SK-N-MC (cell line): ENCODE measurements around a stretch of chr2.

DNA sequence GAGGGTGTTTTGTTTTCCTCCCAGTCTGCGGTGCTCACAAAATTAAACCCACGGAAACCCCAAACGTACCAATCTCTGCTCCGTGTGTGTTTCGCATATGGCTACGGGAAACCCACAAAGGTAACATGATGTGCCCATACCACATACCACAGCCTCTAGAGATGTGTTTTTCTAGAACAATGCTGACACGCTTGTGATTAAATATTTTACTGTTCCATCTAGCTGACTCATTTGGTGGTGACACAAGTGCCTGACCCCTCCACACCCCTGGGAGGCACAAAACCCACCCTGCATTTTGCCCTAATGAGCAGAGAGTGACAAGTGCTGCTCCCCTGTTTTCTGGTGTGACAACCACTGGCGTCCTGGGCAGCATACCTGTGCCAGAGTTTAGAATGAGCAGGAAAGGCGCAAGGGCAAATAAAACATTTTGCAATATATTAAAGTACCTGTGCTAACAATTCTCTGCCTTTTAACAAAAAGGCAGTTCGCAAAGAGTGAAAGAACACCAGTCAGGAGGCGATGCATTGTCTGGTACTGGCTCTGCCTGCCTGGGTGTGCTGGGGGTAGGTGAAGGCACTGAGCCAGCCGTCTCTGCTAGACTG is 24.2 kb downstream of the CRACDL start:
- RRBS = no CpG with 5 or more reads among the region's 12 CpGs

- RRBS = 1% methylated on average over 61 of the region's 109 CpGs
These were observed 577 bp downstream of the REV1 start for GRCh38 chr2:99489023-99489856.

GRCh38 chr2:99593298-99593843 is 103.6 kb upstream of the REV1 start:
- RRBS = 65% methylated on average over 9 of the region's 32 CpGs

- RRBS = no CpG with 5 or more reads among the region's 5 CpGs
These were observed 281.7 kb upstream of the REV1 start for GRCh38 chr2:99771541-99771990.

DNA sequence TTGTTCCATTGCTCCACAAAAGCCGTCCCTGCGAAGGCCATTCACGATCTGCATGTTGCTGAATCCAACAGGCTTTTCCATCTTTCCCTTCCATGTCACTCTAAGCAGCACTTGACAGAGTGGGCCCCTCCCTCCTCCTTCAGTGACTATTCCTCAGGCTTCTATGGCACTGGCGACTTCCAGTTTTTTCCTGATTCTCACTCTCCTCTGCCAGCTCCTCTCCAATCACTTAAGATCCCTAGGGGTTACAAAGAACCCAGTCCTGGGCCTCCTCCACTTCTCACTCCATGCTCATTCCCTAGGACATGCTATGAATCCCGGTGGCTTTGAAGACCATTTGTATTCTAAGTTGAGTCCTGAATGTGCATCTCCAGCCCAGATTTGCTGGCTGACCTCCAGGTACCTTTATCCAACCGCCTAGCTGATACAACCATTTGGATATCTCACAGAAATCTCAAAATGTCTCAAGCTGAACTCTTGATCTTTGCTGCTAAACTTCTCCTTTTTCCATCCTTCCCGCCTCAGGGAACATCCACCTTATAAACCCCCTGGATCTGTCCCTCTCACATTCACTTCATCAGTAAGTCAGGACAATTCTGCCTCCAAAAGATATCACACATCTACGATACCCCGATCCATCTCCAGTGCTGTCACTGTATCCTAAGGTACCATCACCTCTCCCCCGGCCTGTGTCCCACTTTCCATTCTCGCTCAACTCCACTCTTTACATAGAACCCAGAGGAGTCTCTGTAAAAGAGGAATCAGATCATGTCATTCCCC is 266.3 kb downstream of the AFF3 start:
- RRBS = no CpG with 5 or more reads among the region's 11 CpGs

GRCh38 chr2:99898225-99898849 is 244.1 kb downstream of the AFF3 start:
- RRBS = 6% methylated on average over 3 of the region's 12 CpGs

- RRBS = no CpG with 5 or more reads among the region's 3 CpGs
These were observed 212.1 kb downstream of the AFF3 start for GRCh38 chr2:99930302-99930746.

DNA sequence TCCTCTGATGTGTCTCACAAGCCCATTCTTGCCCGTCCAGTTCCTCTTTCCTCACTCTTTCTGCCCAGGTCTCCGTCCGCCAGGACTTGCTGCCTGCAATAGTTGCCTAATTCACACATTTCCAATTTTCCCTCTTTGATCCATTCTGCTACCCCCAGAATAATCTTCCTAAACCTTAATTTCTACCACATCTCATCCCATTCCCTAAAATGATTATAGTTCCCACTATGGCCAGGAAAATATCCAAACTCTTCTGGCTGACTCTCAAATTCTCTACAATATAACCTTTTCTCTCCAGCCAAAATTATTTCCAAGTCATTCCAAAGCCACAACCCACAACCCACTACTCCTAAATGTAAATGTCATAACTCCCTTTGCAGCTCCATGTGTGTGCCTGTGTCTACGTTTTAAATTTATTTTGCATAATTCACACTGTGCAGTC is 171.2 kb downstream of the AFF3 start:
- RRBS = no CpG with 5 or more reads among the region's 4 CpGs

- RRBS = no CpG with 5 or more reads among the region's 7 CpGs
These were observed 74.6 kb downstream of the AFF3 start for GRCh38 chr2:100067613-100068278.

DNA sequence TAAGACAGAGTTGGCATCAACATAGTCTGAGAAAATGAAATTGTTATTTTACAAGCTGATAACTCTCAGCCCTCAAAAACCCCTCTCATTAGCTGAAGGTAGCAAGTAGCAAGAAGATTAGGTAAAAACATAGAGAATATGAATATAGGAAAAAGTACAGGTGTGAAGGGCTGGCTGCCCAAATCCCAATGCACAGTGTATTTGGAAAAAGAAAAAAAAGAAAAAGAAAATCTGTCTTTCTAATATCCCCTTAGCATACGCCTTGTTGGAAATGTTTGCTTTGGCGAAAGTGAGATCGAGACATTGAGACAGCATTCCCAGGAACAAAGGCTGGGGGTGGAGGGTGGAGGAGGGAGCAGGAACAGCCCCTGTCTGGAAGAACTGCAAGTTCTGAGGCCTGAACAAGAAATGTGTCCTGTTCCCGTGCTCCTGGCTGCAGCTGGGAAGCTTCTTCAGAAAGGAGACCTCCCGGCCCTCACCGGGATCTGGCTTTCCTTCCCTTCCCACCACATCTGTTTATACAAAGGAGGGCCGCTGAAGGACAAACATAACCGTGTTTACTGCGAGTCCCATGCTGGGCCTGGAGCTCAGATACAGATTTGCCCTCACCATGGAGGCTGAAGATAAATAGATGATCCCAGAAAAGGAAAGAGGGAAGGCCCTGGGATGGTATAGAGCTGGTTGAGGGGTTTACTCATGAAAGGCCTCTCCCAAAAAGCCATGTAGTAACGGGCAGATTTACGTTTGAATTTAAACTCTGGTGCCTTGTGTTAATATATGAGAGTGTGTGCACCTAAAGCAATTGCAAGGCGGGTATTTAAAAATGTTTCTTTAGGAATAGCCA is 35.9 kb downstream of the AFF3 start:
- RRBS = no CpG with 5 or more reads among the region's 12 CpGs

GRCh38 chr2:100107977-100108523 is 34.3 kb downstream of the AFF3 start:
- RRBS = no CpG with 5 or more reads among the region's 6 CpGs

- RRBS = no CpG with 5 or more reads among the region's 10 CpGs
These were observed 30.3 kb downstream of the LONRF2 start for GRCh38 chr2:100291774-100292705.

DNA sequence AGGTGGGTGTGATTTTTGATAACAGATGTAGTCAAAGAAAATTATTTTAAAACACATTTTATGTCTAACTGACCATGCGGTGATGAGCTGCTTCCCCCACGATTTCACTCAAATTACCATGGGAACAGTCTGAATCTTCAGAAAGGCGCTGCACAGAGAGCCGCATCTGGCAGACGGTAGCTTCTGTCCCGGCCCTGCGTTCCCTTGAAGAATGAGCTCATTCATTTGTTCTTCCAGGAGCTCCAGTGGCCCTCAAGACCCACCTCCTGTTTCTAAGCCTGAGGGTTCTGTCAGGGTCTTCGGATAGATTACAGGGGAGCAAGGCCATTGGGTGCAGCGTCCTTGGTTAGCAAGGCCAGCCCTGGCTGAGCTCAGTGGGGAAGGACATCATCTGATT is 111.8 kb downstream of the PDCL3 start:
- RRBS = no CpG with 5 or more reads among the region's 9 CpGs

DNA sequence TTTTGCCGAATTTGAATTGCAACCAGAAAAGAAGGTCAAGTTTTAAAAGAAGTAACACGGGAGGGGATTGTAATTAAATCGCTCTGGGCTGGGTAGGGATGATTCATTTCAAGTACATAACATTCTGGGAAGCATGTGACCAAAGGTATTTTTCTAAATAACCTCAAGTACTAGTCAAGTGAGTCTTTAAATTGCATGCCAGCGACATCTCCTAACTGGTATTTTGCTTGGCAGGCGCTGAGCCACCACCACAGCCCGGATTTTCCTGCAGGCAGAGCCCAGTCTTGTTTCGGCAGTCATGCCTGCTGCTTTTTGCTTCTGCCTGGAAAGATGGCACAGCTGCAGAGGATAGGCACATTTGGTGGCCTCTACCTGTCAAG is 33.7 kb upstream of the NPAS2 start:
- RRBS = no CpG with 5 or more reads among the region's 7 CpGs

- RRBS = 84% methylated on average over 4 of the region's 11 CpGs
These were observed 48.4 kb upstream of the RPL31 start for GRCh38 chr2:100953566-100954132.

DNA sequence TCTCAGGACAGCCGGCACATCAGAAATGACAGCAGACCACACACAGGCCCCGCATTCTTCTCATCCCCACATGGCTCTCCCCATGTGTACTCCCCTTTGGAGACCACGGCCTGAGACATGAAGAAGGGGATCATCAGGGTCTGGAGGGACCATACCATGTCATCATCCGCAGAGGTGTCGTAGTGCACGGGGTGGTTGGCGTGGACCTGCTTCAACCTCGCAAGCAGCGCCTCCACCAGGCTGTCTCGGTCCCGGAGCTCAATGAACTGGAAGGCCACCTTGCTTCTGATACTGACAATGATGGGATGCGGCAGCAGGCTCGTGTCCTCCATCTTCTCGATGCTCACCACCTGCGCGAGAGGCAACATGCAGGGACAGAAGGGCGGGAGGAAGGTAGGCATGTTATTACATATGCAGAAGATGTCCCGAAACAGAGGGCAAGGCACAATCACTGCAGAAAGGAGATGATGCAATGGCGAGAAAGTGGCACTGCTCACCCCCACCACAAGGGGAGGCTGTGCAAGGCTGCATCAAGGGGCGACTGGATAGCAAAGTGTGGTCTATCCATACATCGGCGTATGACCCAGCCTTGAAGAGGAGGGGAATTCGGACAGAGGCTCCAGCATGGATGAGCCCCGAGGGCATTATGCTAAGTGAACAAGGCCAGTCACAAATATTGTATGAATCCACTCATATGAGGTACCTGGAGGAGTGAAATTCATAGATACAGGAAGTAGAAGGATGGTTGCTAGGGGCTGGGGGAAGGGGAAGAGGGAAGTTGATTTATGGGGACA is 36.4 kb downstream of the RPL31 start:
- RRBS = no CpG with 5 or more reads among the region's 24 CpGs

GRCh38 chr2:101109461-101110251 is 41.5 kb downstream of the TBC1D8 start:
- RRBS = no CpG with 5 or more reads among the region's 14 CpGs

- RRBS = no CpG with 5 or more reads among the region's 10 CpGs
These were observed 36.3 kb downstream of the TBC1D8 start for GRCh38 chr2:101114657-101115476.

- RRBS = 84% methylated on average over 2 of the region's 13 CpGs
These were observed 26.3 kb downstream of the TBC1D8 start for GRCh38 chr2:101124368-101125795.

GRCh38 chr2:101207189-101207785 is 45.4 kb upstream of the CNOT11 start:
- RRBS = no CpG with 5 or more reads among the region's 7 CpGs